Bile duct (tissue), 1 donor: ENCODE measurements around a stretch of chr3.

- PRO-cap = no peak
Observed at GRCh38 chr3:40417947-40418403, 31.0 kb downstream of the ENTPD3 start.

GRCh38 chr3:40523767-40524020, 1.1 kb upstream of the ZNF621 start:
- PRO-cap = no peak

- PRO-cap = no peak
Observed at GRCh38 chr3:40623831-40624077, 99.0 kb downstream of the ZNF621 start.

- PRO-cap = no peak
Observed at GRCh38 chr3:41167113-41167658, 32.1 kb upstream of the CTNNB1 start.

- PRO-cap = no peak
Observed at GRCh38 chr3:41198577-41199170, 631 bp upstream of the CTNNB1 start.

DNA sequence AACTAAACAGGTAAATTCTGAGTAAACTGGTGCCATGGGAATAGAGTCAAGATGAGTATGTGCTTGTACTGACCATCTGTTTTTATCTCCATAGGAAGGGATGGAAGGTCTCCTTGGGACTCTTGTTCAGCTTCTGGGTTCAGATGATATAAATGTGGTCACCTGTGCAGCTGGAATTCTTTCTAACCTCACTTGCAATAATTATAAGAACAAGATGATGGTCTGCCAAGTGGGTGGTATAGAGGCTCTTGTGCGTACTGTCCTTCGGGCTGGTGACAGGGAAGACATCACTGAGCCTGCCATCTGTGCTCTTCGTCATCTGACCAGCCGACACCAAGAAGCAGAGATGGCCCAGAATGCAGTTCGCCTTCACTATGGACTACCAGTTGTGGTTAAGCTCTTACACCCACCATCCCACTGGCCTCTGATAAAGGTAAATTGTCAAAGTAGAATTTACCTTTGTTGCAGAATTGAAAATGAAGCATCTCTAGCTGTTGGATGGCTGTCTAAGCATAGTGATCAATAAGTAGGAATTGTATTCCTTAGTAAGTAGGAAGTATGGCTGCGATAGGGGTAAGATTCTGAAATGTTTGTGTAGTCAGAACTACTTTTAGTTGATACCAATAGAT, 34.2 kb downstream of the CTNNB1 start:
- PRO-cap = no peak

DNA sequence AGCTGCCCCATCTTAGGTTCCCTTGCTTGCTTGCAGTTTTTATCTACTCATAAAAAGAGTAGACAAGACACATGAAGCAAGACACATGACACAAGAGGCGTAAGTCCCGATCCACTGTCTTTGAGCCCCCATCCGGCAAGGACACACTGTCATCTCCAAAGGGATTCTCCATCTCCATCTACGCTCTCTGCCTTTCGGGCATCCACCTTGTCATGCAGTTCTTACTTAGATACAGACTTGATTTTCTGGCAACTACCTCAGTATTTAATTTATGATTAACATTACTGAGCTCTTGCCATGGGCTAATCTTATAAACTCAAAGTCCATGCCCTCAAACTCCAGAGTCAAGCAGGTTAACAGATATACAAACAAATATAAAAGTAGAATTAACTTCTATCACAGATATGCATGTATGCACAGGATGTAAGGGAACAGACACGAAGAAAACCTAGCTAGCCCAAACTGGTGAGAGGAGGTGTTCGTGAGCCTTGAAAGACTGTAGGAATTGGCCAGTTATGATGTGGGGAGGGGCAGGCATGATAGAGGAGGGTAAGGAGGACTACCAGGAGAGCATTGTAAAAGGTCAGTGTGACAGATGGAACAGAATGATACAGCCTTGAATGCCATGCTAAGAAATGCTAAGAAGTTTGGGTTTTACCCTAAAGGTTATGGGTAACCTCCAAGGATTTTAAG, 334.4 kb downstream of the ULK4 start:
- PRO-cap = no peak

DNA sequence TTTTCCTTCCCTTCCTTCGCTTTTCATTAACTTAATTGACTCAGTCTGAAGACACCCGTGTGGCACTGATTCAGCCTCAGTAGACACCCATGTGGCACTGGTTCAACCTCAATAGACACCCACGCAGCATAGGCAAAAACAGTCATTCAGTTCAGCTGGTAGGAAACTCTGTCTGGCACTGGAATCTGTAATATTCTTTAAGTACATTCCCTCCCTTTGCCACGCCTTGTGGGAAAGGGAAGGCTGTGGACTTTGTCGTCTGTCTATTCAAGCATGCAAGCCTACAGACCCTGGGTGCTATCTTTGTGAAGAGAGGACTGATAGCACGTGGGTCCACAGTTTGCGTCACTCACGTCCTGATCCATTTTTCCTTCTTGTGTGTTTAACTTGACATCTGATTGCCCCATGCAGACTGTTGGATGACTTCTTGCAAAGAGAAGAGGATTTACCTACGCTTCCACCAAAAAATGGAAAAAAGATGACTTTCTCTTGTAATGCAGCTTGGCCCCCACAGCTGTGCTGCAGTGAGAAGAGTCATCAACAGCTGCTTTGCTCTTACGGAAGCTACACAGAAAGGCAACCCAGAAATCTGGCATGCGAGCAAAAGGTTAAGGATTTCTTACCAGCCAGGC, 278.2 kb downstream of the ULK4 start:
- PRO-cap = no peak

- PRO-cap = no peak
Observed at GRCh38 chr3:41960691-41961320, 1.1 kb downstream of the ULK4 start.

DNA sequence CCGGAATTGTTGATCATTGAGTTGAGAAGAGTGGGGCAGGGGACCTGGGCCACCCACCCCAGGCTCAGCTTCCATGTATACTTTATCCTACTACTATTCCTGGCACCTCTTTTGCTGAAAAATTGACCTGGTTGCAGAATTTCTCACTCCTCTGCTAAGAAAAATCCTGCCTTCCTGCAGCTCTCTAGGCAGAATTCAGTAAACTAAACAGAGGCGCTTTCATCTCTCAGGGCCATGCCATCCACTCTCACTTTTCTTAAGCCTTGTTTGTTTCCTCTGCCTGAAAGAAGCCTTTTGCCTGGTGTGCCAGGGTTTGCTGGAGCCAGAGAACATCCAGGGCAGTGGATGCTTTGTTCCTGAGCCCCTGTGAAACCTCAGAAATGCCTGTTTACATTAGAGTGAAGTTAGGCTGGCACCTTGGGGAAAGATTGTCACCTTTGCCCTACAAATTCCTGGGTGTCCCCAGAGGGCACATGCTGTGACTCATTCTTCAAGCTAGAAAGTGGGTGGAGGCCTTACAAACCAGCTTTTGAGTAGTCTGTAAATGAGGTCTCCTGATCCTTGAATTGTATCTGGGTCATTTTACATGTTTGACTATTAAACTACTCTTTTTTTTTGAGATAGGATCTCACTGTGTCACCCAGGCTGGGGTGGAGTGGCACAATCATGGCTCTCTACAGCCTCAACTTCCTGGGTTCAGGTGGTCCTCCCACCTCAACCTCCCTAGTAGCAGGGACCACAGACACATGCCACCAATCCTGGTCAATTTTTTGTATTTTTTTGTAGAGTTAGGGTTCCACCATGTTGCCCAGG, 10.7 kb upstream of the TRAK1 start:
- PRO-cap = no peak

- PRO-cap = no peak
Observed at GRCh38 chr3:42123185-42123860, 32.2 kb downstream of the TRAK1 start.

GRCh38 chr3:42134890-42135490, 43.8 kb downstream of the TRAK1 start:
- PRO-cap = no peak

- PRO-cap = bidirectional peak, plus-strand start at chr3:42179721, minus-strand start at chr3:42179490
Observed at GRCh38 chr3:42179120-42179951, 86.6 kb downstream of the CCK start.

DNA sequence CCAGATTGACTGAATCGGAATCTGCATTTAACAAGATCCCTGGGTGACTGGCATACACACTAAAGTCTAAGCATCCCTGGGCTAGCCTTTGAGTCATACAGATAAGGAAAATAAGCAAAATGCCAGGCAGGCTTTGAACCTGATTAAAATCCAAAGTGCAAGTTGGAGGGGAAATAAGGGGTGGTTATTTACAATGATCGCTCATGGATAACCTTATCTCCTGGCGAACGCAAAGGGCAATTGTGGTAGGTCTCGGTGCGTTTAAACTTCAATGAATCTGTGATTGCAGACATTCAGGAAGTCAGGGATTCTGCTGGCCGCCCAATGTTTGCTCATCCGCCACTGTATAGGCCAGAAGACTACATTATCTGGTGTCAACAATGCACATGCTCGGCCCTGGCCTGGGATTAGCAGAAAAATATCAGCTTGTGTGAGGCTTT, 11.8 kb upstream of the LYZL4 start:
- PRO-cap = no peak

GRCh38 chr3:42529926-42530651, 27.6 kb downstream of the VIPR1 start:
- PRO-cap = no peak

DNA sequence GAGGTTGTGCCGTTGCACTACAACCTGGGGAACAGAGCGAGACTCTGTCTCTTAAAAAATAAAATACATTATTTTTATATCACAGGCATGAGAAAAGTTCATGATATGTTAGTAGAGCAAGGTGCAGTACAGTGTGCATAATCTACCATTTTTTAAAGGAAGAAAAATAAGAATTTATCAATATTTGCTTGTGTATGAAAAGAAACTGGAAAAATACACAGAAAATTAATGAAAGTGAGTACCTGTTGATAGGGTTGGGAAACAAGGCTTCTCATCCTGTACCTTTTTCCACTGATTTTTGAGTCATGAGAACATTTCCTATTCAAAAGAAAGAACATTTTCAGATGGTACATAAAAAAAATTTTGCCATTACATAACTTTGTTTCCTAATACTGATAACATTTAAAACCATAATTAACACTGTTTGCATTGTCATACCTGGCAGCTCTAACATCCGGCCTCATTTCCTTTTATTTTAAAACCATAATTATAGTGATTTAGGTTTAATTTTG, 11.6 kb downstream of the NKTR start:
- PRO-cap = no peak

GRCh38 chr3:42630350-42630977, 23.0 kb upstream of the ZBTB47 start:
- PRO-cap = no peak

- PRO-cap = no peak
Observed at GRCh38 chr3:42636699-42637612, 16.5 kb upstream of the ZBTB47 start.

- PRO-cap = no peak
Observed at GRCh38 chr3:42663523-42664455, 10.3 kb downstream of the ZBTB47 start.

DNA sequence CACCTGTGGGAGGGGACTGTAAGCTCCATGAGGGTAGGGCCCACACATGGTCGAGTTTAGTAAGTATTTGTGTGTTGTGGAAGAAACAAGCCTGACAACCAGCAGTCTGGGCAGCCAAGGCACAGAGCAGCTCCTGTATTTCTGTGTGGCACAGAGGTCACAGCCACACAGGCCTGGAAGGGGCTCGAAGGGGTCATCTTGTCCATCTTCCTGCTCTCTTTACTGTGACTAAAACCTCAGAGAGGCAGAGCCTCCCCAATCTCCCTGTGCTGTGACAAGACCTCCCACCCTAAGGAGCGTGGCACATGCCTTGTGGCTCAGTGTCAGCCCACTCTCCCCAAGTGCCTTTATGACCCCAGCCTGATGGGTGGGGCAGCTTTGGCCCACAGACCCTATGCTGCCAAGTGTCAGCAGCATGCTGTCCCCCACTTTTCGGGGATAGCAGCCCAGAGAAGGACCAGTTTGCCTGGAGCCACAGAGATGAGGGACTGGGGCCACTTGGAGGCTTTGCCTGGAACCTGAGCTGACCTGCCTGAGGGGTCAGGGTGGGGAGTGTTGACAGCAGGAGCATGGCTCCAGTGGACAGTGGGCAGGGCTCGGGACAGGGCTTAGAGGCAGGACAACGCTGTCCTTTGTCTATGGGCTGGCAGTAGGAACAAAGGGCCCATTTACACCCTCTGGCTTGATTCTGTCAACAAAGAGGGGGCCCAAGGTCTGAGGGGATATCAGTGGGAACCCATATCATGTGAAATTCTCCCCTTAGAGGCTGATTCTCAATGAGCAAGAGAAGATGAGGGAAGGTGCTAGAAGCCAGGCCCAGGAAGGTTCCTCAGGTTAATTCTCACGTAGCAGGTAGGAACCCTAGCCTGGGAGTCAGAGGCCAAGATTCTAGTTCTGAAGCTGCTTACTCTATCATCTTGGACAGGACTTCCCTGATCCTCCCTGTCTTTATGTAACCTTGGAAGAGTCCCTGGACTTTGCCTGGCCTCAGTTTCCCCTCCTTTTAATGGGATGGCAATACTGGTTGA, 29.5 kb upstream of the HHATL start:
- PRO-cap = no peak